Measurements from ENCODE around the gene ATR.

GRCh38 chr3:141927256-141928299 is 51.1 kb downstream of the ATP1B3 start:
- PRO-cap = no peak
- RAMPAGE, long total RNA, 4 experiments = no peak in any of the 4 experiments

DNA sequence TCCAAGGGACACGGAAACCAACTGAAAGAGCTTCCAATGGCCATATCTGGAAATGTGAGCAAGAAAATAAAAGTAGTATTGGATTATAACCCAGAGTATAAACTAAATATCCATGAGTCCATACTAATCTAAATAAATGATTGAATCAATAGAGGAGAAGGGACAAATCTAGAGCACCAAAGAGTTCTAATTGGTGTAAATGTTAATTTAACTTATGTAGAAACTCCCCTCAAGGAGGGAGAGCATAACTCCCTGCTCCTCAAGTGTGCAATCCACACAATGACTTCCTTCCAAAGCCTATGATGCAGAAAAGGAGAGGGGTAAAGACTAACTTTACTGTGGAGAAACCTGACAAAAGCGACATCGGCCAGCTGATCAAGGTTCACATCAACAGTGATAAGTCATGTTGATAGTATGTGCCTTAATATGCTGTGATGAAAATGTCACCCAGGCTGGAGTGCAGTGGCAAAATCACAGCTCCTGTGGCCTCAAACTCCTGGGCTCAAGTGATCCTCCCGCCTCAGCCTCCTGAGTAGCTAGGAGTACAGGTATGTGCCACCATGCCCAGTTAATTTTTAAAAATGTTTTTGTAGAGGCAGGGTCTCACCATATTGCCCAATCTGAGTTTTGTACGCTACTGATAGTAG is 76.6 kb downstream of the TFDP2 start:
- PRO-cap = bidirectional peak, plus-strand start at position 434 of the sequence, minus-strand start at position 286 of the sequence
- RAMPAGE, long total RNA, 4 experiments = no peak in any of the 4 experiments

DNA sequence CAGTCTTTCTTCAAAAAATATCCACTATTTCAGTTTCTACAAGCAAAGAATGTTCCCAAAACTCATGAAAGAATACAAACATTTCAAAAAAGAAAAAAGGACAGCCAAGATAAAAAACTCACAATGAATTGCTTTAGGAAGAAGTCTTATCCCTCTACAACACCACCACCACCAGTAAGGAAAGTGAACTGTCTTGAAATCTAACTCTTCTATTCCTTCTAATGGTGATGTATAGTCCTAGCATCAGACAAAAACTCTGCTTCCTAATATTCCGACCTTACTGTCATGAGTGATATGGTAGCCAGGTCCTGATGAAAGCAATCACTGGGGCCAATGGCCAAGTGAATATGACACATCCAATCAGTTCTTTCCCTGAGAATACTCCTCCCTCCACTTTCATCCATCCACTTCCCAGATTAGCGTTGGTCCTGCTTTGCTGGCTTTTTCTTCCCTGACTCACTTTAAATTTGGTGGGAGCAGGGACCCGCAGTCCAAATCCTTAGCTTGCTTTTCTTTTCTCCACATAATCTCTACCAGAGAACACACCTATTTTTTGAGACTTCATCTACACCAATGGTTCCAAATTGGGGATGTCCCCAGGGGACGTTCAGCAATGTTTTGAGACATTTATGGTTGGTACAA is 14.7 kb downstream of the GK5 start:
- PRO-cap = no peak
- RAMPAGE, long total RNA, 4 experiments = no peak in any of the 4 experiments

GRCh38 chr3:142215174-142215478 is 10.3 kb downstream of the GK5 start:
- PRO-cap = unidirectional peak, plus-strand start at chr3:142215381
- RAMPAGE, long total RNA, 4 experiments = no peak in any of the 4 experiments

DNA sequence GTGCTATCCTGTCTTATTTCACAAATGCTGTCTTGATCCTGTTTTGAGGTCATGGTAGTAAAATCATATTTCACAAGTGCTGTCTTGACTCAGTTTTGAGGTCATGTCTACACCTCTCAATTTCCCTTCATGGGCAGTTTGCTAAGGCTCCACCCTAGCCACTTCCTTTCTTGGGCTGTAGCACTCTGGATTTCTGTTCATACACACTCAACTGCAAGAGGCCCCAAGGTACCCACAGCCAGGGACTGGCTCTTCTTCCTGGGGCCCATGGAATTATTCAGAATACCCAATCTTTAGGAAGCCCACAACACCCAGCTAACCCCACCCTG is 45.1 kb upstream of the GK5 start:
- PRO-cap = no peak
- RAMPAGE, long total RNA, 4 experiments = no peak in any of the 4 experiments

- PRO-cap = no peak
- RAMPAGE, long total RNA, 4 experiments = start-site peak on the minus strand in 1 of 4 experiments, at chr3:142479351-142479904 at its widest, 20 reads per replicate
These were observed 31.8 kb upstream of the XRN1 start for GRCh38 chr3:142479475-142480181.

- PRO-cap = bidirectional peak, plus-strand start at chr3:142579011, minus-strand start at chr3:142578835
- RAMPAGE, long total RNA, 4 experiments = start-site peak on the minus strand in 4 of 4 experiments, at chr3:142578722-142578810 at its widest, 27 to 117 reads per replicate
These were observed at the start of gene ATR for GRCh38 chr3:142577905-142579141. Gene ATR, minus strand, starts transcription at chr3:142578733.

GRCh38 chr3:143084881-143085502 is 34.6 kb upstream of the CHST2 start:
- PRO-cap = no peak
- RAMPAGE, long total RNA, 4 experiments = no peak in any of the 4 experiments

DNA sequence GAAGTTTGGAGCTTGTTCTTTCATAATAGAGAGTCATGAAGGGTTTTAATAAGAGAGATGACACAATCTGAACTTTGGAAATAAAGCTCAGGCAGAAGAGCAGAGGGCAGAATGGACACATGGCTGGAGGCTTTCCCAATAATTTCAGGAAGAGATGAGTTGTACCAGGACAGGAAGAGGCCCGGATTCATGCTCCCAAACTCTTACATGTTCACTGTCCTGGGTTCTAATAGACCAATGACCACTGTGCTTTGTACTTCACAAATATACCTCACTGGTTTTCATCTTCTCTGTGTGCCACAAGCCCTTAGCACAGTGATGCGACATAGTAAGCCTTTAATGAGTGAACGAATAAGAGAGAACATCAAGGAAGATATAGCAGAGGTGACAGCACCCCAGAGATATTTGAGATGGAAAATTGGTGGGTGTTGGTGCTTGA is 194.7 kb downstream of the SLC9A9 start:
- PRO-cap = no peak
- RAMPAGE, long total RNA, 4 experiments = no peak in any of the 4 experiments

DNA sequence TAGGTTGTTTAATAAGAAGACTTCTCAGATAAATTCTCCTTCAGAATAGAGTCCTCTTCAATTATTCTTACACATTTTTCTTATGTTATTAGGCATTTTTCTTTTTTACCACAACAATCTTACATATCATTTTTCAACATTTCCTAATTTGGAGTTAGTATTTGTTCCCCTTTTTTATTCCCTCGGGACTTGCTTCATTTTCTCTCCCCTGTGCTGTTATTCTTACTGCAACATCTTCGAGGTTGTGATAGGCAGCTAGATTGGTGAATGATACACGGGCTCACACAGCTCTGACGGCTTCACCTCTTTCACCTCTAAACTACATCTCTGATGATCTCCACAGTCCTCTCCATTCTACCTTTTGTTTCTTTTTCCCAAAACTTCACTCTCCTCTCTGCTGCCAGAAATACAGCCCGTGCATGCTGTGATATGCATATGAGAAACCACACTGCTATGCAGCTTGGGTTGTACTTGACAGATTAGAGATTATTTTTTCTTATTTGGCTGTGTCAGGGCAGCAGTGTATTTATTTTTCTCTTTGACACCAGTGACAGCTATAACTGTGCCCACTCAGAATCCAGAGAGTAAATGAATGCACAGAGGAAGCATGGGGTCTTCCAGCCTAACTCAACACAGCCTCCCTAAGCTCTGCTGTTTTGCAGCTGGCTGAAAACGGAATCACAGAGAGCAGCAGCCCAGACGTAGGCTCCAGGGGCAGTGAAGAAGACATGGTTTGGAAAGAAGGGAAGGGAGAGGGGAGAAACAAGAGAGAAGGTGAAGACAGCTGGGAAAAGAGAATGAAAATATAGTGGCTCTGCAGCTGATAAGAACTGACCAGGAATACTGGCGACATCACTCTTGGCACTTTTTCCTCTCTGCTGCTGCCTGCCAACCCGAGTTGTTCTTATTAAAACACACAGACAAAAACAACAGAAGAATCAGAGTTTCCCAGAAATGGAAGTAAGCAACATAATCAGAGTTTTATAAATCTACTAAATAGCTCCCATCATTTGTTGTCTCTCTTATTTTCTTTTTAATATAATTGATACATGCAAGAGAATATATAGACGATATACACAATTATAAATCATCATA is 61.7 kb downstream of the SLC9A9 start:
- PRO-cap = no peak
- RAMPAGE, long total RNA, 4 experiments = no peak in any of the 4 experiments

- PRO-cap = bidirectional peak, plus-strand start at chr3:143971468, minus-strand start at chr3:143971336
- RAMPAGE, long total RNA, 4 experiments = no peak in any of the 4 experiments
These were observed 682 bp upstream of the DIPK2A start for GRCh38 chr3:143970691-143971591.

- PRO-cap = no peak
- RAMPAGE, long total RNA, 4 experiments = no peak in any of the 4 experiments
These were observed 1.4 kb downstream of the PLOD2 start for GRCh38 chr3:146159677-146159946.

DNA sequence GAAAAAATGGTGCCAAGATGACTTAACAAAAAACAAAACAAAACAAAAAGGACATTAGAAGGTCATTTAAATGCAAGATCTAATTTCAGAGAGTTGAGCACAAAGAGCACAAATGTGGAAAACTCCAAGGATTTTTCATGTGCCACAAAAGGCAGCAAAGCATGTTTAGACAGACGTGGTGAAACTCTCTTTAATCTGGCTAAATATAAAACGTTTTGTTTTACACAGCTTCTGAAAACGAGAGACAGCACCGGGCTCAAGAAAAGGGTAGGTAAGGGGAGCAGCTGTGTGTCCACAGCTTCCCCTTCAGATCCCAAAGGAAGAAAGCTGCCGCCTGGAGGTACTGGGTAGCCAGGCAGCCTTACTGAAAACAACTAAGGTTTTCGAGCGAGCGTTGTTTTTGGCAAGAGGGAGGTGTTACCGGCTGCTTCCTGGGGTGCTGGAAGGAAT is 953 bp downstream of the PLOD2 start:
- PRO-cap = bidirectional peak, plus-strand start at position 397 of the sequence, minus-strand start at position 315 of the sequence
- RAMPAGE, long total RNA, 4 experiments = no peak in any of the 4 experiments

GRCh38 chr3:146166302-146166946 is 5.4 kb upstream of the PLOD2 start:
- PRO-cap = no peak
- RAMPAGE, long total RNA, 4 experiments = no peak in any of the 4 experiments

GRCh38 chr3:146199608-146200294 is 38.8 kb upstream of the PLOD2 start:
- PRO-cap = no peak
- RAMPAGE, long total RNA, 4 experiments = start-site peak on the minus strand in 2 of 4 experiments, at chr3:146199821-146200007 at its widest, 6 to 14 reads per replicate

DNA sequence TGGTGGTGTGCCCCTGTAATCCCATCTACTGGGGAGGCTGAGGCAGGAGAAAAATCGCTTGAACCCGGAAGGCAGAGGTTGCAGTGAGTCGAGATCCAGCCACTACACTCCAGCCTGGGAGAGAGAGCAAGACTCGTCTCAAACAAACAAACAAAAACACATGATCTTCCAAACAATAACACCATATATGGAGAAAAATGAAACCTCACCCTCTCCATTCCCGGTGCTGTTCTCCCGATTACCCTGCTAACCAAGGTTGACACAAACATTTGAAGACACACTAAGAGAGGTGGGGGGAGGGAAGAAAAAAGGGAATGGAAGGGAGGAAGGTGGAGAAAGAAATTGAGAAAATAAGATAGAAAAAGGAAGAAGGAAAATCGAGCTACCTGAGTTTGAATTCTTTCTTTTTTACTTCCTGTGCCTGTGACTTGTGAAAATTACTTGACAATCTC is 1.1 kb upstream of the PLSCR2 start:
- PRO-cap = no peak
- RAMPAGE, long total RNA, 4 experiments = no peak in any of the 4 experiments

DNA sequence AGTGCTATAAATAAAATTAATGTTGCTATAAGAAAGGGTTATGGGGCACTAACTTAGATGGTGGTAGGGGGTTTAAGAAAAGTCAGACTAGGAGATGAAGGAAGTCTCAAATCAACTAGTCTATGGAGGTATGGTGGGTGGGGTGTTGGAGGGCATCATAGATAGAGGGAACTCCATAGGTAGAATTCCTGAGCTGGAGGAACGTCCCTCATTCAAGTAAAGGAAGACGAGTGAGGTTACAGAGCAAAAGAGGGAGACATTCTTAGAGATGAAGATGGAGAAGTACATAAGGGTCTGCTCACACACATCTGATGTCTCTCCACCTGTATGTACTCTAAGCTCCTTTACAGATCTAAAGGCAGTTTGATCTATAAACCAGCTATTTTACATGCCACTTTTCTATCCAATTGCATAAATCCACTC is 1.5 kb downstream of the PLSCR1 start:
- PRO-cap = no peak
- RAMPAGE, long total RNA, 4 experiments = no peak in any of the 4 experiments

GRCh38 chr3:147410559-147411375 is 1.6 kb downstream of the ZIC1 start:
- PRO-cap = no peak
- RAMPAGE, long total RNA, 4 experiments = no peak in any of the 4 experiments

GRCh38 chr3:148077912-148078450 is 619.7 kb upstream of the AGTR1 start:
- PRO-cap = no peak
- RAMPAGE, long total RNA, 4 experiments = no peak in any of the 4 experiments

GRCh38 chr3:148790874-148791248 is 36.8 kb upstream of the CPB1 start:
- PRO-cap = unidirectional peak, minus-strand start at chr3:148790954
- RAMPAGE, long total RNA, 4 experiments = no peak in any of the 4 experiments